ENCODE measurements around the gene AZI2.

GRCh38 chr3:27533029-27533590 is 48.9 kb upstream of the SLC4A7 start:
- RRBS: no CpG with 5 or more reads among the region's 6 CpGs

GRCh38 chr3:27534378-27534720 is 50.2 kb upstream of the SLC4A7 start:
- RRBS: no CpG with 5 or more reads among the region's 9 CpGs

GRCh38 chr3:27720621-27721376 is 1.3 kb downstream of the EOMES start:
- RRBS: no CpG with 5 or more reads among the region's 38 CpGs

DNA sequence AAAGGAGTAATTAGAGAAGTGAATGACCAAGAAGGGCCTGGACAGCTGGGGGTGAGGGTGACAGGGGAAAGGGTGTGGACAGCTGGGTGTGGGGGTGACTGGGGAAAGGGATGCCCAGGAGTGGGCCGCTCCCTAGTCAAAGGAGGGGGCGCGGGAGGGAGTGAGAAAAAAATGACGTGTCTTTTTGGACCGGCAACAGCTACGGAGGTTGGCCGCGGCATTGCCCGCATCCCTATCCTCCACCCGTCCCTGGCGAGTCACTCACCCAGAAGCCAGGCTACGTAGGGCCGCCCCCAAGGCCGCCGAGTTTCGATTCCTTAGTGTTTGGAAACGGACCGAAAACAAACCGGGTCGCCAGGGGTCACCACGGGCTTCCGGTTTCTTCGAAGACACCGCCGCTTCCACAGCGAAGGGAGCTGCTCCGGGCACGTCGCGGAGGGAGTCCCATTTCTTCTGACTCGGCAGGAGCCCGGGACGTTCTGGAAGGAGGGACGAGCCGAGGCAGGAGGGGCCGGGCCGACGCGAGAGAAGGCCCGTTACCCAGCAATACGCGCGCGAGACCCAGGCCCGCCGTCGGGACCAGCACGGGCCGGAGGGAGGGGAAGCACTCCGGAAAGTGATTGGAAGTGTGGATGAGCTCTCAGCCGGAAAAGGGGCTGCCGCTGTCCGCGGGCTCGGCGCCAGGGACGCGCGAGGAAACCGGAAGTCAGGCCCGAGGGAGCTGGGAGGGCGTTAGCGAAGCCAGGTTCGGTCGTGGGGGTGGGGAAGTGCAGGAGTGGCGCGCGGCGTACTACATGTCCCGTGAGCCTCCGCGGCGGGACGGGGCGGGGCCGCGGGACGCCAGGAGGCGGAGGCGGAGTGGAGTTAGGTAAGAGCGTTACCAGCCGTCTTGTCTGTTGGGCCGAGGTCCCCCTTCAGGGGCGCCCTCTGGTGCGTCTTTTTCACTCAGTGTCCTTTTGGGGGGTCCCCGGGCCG is at the start of gene AZI2:
AZI2 (minus strand) TSS at position 489 of the 975 bp plus-strand sequence.
- RRBS: 1% methylated on average over 33 of the region's 87 CpGs

DNA sequence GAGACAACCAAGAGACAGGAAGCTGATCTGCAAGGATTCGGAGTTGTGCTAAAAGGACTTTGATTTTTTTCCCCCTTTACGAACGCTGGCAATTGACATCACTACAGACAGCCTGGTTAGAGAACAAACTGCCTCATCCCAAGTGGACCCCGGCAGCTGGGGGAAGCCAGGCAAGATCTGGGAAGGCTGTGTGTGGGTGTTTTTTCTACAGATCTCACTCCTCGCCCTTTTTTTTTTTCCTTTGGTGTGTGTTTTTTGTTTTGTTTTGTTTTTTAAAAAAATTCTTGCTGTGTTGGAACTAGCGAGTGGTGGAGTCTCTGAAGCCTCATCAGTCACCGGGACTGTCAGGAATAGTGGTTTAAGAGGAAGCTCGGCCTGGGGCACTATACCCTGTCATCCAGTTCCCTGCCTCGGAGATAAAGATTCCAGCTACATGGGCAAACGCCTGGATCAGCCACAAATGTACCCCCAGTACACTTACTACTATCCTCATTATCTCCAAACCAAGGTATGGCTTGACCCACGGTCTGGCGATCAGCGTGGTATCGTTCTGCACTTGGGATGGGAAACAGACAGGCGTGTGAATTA is 472 bp downstream of the RBMS3 start:
- RRBS: no CpG with 5 or more reads among the region's 15 CpGs

- RRBS: no CpG with 5 or more reads among the region's 17 CpGs
Measured at GRCh38 chr3:29282521-29283711, 2.0 kb downstream of the RBMS3 start.

DNA sequence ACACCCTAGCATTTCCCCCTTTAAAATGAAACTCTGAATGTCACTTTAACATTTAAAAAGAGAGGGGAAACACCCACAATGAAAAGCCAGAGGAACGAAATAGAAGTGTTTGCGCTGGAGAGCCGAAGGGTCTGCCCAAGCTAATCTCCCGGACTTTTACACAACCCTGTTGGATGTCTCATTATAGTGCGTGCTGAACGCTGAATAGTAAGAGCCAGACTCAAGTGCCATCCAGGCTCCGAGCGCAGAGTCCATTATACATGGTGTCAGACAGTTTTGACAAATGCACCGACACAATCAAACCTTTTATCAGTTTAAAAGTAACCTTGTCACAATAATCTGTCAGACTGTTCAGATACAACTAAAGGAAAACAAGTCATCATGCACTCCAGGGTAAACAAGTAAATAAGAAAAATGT is 159.7 kb downstream of the RBMS3 start:
- RRBS: no CpG with 5 or more reads among the region's 9 CpGs

DNA sequence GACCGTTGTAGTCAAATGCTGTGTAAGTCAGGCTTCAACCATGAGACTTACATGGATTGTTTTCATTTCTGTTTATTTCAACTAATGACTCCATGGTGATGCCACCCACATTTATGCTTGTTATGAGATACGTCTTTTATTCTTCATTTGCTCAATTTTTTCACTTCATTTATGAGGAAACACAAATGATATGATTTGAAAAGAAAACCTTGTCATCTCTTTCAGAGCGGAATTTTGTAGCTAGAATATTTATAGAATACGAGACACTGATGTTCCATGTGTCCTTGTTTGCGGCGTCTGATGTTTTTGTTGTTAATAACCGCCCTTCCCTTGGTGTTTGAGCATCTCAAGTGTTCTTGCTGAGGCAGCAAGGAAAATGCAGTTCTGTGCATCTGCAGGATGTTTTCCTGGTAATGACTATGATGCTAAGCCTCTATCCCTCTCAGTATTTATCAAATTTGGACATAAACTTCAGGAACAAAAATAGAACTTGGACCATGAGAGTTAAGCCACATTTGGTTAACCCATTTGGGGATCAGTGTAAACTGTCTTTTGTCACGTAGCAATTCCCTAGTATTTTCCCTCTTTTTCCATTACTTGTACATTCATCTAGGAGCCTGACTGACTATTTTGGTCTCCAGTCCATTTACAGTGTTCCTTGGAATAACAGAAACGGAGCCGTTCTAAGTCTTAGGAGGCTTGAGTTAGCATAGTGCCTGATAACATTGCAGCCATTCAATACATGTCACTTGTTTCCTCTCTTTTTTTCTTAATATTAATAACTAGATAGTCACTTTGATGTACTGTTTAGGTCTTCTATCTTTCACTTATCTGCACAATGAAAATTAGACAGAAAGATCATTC is 250.7 kb downstream of the RBMS3 start:
- RRBS: no CpG with 5 or more reads among the region's 10 CpGs

DNA sequence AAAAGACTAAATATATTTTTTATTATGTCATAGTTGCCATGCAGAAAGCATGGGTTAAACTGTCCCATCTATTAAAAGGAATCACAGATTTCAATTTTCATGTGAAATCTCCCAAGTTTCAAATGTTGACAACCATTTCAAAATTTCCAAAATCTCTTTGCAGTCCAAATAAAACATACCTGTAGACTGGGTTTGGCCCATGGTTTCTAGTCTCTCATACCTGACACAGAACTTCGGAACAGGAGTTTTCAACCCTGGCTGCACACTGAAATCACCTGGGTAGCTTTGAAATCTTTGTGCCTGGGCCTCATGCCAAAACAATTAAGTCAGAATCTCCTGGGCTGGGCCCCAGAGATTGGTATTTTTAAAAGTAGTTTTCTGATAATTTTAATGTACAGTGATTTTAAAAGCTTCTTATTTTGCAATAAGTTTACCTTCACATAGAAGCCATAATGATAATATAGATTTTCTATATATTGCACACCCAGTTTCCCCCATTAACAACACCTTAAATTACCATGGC is 476.5 kb downstream of the RBMS3 start:
- RRBS: no CpG with 5 or more reads among the region's 1 CpG

DNA sequence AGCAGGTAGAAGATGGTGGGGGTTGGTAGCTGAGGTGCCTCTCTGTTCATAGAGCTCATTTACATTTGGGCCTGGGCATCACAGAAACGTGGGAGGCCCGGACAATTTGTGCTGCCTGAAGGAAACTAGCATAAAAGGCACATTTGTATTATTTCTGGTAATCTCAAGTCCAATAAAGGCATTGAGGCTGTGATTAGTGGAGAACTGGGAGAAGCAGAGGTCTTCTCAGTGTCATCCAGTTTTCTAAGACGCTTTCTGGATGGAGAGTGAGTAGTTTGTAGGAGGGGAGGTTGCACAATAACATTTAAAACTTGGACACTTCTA is 291.8 kb upstream of the TGFBR2 start:
- RRBS: no CpG with 5 or more reads among the region's 3 CpGs

- RRBS: no CpG with 5 or more reads among the region's 3 CpGs
Measured at GRCh38 chr3:30343393-30343831, 263.0 kb upstream of the TGFBR2 start.

DNA sequence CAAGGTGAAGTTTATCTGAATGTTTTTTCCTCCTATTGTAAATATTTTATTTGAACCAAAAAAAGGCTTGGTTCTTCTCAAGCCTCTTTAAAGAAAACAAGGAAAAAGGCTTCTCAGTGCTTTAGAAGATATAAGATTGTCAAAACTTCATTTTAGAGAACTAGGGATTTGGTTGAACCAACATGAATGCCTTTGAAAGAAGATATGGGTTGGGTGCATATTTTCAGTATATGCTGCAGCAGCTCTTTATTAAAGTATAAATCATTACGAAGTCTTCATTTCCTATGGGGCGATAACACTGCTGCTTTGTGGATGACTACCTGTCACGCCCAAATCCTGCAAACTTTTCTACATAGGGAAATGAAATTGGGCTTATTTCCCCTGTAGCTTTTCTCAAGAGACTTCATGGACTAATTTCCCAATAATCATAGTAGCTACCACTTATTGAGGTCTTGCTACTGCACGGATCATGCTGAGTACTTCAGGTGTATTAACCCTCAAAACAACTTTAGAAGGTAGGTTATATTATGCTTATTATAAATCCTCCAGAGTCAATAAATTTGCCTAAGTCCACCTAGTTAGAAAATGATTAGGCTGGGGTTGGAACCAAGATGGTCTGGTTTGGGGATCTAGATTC is 7.9 kb downstream of the TGFBR2 start:
- RRBS: no CpG with 5 or more reads among the region's 4 CpGs

GRCh38 chr3:30615417-30616164 is 9.2 kb downstream of the TGFBR2 start:
- RRBS: no CpG with 5 or more reads among the region's 3 CpGs

DNA sequence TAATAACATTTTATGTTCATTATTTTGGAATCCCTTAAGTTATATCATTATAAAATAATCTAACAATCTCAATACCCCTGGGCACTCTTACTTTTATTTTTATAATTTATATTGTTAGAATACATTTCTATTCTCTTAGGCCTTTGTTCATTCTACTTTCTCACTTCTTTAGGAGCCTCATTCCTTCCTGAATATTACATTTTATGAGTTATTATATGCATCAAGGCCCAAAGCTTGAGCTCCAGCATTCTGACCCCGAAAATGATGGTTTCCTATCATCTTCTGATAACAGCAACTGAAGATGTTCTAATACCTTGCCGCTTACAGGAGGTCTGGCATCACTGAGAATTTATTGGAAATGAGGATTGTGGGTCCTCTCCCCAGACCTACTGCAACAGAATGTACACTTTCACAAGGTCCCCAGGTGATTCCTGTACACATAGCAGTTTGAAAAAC is 11.1 kb downstream of the TGFBR2 start:
- RRBS: no CpG with 5 or more reads among the region's 2 CpGs

DNA sequence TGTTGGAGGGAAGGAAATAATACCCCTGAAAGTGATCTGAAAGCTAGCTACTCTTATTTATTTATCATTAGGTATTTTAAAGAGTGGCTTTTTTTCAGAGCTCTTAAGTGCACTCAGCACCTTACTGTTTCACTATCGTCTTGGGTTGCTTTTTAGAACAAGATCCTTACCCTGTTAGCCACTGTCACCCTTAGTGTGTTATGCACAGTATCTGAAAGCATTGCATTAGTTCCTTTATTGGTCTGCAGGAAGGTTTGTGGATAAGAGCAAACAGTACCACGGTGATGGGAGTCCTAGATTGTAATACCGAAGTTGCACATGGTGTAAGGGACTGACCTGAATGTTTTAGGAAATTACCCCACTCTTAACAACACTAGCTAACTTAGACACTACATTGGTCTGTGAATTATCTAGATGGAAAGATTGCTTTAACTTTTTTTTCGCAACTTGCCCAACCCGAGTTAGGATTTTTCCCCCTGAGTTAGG is 1.2 kb downstream of the STT3B start:
- RRBS: no CpG with 5 or more reads among the region's 5 CpGs

GRCh38 chr3:31623445-31624071 is 90.8 kb downstream of the STT3B start:
- RRBS: no CpG with 5 or more reads among the region's 3 CpGs

DNA sequence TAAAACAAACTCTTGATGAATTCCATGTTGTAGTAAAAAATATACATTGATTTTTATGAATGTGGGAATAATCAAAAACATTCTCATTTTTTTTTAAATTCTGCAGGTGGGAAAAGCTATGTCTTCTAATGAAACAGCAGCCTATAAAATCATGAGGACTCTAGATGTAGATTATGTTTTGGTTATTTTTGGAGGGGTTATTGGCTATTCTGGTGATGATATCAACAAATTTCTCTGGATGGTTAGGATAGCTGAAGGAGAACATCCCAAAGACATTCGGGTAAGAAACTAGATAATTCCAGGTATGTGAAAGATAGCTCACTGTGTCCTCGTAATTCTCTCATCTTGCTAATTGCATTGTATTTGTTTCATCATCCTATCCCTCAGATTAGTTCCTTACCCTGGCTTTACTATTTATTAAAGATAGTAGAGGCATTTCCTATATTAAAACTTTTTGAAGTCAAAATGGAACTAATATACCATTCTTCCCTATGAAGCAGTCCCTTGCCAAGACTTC is 93.2 kb downstream of the STT3B start:
- RRBS: no CpG with 5 or more reads among the region's 2 CpGs

DNA sequence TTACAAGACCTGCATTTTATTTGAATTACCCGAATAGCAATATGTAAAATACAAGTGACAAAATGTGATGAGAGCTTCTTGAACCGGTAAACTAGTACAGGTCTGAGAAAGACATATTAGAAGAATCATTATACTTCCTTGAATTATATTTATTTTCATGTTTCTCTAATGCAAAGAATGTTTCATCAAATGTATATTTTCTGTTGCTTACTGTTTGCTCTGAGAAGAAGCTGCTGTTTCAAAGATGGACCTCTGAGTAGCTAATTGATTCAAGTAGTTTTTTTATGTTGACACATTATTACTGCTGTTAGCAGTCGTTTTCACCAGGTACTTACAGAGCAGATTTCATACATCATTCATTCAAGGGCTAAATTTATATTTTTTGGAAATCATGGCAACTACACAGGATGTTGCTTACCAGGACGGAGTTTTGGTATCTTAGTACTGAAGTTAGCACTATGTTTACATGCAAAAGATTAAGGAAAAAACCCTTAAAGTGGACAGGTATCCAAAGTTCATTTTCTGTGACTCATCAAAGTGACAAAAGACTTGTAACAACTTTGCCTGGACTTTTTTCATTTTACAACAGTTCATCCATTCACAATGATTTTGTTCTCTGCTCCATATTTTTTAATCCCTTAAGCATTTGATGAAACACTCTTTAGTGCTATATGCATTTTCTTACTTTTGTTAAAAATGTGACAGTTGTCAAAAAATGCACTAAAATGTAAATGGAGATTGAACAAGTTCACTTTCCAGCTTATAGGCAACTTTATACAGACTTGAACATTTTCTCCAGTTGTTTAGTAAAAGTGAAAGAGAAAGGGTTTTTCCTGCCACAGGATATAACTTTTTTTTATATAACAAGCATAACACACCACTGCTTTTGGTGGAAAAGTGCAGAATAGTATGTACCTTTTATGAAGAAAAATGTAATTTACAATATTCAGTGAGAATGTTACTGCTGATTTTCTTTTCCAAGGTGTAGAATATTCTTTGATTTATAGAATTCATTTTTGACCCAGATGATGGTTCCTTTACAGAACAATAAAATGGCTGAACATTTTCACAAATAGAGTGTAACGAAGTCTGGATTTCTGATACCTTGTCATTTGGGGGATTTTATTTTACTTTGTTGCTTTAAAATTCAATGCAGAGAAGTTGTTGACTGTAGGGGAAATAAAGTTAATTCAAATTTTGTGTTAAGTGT is 104.1 kb downstream of the STT3B start:
- RRBS: no CpG with 5 or more reads among the region's 5 CpGs

DNA sequence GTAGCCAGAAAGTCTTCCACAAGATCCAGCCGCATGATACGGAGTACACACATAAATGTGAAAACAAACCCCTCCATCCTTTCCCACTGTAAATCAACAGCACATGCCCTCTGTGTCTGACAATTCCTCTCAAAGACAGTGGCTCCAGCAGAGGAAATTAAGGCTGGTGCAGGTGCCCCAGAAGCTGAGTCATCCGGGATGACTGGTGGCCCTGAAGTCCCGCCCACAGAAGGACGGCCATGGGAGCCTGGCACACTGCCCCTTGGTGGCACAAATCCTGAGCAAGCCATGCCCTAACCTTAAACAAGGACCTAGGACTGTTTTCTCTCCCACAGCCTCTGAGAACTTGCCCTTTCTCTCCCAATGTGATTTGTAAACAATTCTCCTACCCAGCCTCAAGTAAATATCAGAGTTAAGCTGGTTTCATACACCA is 172.2 kb downstream of the STT3B start:
- RRBS: no CpG with 5 or more reads among the region's 5 CpGs

GRCh38 chr3:31747625-31748474 is 215.1 kb downstream of the STT3B start:
- RRBS: no CpG with 5 or more reads among the region's 14 CpGs

All from Jurkat, Clone E6-1 (cell line).